Thoracic aorta (tissue), 1 donor: Measurements from ENCODE around the gene RGS9BP.

- RAMPAGE, long total RNA: no peak
Measured at GRCh38 chr19:24178034-24178571, 91.1 kb downstream of the ZNF254 start.

DNA sequence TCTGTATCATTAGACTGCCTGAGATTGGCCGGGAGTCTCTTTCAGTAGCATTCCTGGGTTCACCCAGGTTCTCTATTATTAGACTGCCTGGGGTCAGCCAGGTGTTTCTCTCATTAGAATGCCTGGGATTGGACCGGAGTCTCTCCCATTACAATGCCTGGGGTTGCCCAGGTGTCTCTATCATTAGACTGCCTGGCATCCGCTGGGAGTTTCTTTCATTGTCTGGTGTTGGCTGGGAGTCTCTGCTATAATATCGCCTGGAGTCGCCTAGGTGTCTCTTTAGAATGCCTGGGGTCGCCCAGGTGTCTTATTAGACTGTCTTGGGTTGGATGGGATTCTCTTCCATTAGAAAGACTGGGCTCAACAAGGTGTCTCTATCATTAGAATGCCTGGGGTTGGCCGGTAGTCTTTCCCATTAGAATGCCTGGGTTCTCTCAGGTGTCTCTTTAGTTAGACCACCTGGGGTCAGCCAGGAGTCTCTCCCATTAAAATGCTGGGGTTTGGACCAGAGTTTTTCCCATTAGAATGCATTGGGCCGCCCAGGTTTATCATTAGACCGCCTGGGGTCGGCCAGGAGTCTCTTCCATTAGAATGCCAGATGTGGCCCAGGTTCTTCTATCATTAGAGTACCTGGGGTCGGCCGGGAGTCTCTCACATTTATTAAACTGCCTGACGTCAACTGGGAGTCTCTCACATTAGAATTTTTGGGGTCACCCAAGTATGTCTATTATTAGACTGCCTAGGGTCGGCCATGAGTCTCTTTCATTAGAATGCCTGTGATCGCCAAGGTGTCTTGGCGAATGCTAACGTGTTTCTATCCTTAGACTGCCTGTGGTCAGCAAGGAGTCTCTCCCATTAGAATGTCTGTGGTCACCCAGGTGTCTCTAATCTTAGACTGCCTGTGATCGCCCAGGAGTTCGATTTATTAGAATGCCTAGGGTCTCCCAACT is 1444.8 kb downstream of the UQCRFS1 start:
- RAMPAGE, long total RNA: no peak

DNA sequence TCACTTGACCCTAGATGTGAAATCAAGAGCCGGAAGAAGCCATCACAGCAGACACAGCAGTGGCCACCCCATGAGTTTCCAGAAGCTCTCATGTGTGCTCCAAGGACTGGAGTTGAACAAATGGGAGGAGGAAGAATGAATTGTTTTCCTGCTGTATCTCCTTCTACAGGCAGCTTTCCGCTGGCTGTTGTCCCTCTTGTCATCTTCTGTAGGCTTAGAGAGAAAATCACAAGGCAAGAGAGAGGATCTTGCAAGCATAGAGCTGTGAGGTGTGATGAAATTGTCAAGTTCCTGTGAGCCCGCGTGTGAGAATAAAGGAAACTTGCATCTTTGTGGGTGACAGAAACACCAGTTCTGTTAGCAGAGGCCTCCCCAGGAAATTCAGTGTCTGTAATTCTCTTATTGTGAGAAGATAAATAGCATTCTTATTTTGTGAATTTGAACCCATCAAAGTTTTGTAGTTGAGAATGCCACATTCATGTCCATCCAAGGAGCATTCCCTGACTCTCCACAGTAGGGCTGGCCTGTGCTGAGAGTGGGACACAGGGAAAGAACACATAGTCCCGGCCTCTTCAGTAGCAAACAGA is 711.7 kb downstream of the UQCRFS1 start:
- RAMPAGE, long total RNA: no peak

- RAMPAGE, long total RNA: no peak
Measured at GRCh38 chr19:29207521-29208310, 5.2 kb downstream of the UQCRFS1 start.

DNA sequence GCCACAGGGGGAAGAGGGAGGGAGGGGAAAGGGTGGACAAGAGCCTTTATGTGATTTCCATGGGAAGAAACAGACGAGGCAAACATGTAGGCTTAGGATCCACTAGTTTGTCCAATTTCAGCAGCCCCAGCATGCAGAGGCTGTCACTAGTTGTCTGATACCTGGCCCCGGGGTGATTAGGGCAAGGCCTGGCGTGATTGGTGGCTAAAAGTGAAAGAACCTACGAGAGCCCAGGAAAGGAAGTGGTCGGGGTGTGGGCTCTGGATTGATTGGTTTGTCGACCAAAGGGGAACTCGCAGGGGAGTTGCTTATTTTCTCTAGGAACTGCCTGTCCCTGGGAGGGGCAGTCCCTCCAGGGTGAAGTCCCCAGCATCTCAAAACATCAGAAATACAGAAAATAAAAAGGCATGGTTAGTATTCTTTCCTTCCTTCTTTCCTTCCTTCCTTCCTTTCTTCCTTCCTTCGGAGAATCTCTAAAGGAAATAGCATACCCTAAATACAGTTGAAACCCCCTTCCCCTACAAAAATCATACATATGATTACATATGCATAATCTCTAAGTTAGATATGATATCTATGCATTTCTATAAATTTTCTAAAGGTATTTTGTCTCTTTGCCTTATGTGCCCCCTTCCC is 64.2 kb upstream of the UQCRFS1 start:
- RAMPAGE, long total RNA: no peak

DNA sequence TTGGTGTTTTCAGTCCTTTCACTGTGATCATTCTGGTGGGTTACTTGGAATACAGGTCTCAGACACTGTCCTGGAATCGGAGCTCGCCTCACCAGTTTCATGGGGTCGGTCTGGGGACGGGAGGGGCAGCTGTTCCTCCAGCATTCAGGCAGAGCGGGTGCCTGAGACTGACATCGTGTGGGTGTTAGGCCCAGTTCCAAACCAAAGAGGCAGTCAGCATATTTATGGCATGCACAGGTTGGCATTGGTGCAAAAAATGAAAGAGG is 20.0 kb downstream of the PLEKHF1 start:
- RAMPAGE, long total RNA: no peak

DNA sequence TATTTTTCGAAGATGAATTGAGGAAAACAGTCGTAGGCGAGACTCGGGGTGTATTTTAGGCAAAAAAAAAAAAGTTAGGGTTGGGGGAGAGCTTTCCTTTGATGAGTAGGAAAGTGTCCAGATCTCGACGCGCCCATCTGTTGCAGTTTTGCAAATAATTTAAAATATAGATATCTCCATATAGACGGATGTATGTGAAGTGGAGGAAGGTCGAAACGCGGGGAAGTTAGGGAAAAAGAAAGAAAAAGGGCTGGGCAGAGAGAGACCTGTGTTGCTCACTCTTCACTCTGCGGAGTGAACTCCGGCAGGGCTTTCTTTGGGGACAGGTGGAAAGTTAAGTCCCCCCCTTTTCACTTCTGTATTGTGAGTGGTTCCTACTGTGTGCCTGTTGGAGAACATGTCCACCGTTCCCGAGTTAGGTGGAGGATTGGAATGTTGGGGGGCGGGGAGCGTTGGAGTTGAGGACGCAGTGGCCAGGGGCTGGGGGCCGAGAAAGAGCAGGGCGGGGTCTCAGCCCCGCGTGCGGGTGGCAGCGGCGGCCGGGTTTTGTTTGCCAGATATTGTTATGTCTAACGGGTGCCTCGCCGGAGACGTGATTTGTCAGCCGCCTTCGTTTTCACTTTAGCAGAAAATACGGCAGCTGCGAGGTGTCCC is 145.1 kb upstream of the ZNF536 start:
- RAMPAGE, long total RNA: no peak

- RAMPAGE, long total RNA: no peak
Measured at GRCh38 chr19:30227580-30228584, 144.3 kb upstream of the ZNF536 start.

GRCh38 chr19:30229514-30229960 is 142.6 kb upstream of the ZNF536 start:
- RAMPAGE, long total RNA: no peak

- RAMPAGE, long total RNA: no peak
Measured at GRCh38 chr19:30693168-30693412, 320.9 kb downstream of the ZNF536 start.

DNA sequence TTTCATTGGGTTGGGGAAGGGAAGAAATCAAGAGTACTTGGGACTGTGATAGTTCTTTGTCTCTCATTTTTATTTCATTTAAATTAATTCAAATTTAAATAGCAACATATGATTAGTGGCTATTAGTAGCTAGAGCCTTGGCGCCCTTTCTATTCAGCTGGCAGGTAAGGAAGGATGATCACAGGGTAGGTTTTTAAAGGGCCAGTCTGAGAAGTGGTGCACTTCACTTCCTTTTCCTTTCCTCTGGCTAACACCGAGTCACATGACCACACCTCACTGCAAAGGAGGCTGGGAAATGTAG is 128.8 kb downstream of the TSHZ3 start:
- RAMPAGE, long total RNA: no peak

GRCh38 chr19:31340441-31340763 is 8.8 kb downstream of the TSHZ3 start:
- RAMPAGE, long total RNA: no peak

DNA sequence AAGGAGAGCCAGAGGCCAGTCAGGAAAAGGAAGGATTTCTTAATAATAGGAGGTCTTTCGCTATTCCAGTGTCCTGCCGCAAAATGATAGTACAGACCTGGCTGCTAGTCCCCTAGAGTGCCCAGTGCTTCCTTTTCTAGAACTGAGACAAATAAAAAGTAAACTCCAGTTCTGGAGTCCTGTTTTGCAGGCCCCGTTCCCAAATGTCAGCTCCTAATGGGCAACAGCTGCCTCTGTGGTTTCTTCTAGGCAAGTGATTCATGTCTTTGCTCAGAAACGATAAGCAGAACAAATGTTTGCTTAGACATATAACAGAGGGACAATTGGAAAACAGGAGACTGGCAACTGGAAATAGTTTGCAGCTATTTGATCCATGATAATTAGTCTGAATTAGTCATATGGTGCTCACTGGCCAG is 29.0 kb upstream of the TSHZ3 start:
- RAMPAGE, long total RNA: no peak

- RAMPAGE, long total RNA: no peak
Measured at GRCh38 chr19:31838207-31838785, 489.1 kb upstream of the TSHZ3 start.

- RAMPAGE, long total RNA: no peak
Measured at GRCh38 chr19:32063623-32064181, 281.7 kb upstream of the ZNF507 start.

DNA sequence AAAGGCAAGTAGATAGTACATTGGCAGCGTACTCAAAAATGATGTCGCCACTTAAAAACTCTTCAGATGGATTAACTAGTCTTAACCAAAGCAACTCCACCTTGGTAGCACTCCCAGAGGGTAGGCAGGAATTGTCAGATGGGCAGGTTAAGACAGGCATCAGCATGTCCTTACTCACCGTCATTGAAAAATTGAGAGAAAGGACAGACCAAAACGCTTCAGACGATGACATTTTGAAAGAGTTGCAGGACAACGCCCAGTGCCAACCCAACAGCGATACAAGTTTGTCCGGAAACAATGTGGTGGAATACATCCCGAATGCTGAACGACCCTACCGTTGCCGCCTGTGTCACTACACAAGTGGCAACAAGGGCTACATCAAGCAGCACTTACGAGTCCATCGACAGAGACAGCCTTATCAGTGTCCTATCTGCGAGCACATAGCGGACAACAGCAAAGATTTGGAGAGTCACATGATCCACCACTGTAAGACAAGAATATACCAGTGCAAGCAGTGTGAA is 9.1 kb downstream of the ZNF507 start:
- RAMPAGE, long total RNA: no peak

GRCh38 chr19:32581586-32582257 is 732 bp downstream of the PDCD5 start:
- RAMPAGE, long total RNA: no peak

- RAMPAGE, long total RNA: no peak
Measured at GRCh38 chr19:32675309-32676206, at the start of gene RGS9BP. Gene RGS9BP, plus strand, starts transcription at chr19:32675848.

- RAMPAGE, long total RNA: no peak
Measured at GRCh38 chr19:32902397-32902867, 32.9 kb upstream of the SLC7A9 start.

GRCh38 chr19:33290946-33291416 is 11.4 kb downstream of the CEBPA start:
- RAMPAGE, long total RNA: no peak